Aorta (tissue), 1 donor: Measurements from ENCODE around the gene LRRC1.

DNA sequence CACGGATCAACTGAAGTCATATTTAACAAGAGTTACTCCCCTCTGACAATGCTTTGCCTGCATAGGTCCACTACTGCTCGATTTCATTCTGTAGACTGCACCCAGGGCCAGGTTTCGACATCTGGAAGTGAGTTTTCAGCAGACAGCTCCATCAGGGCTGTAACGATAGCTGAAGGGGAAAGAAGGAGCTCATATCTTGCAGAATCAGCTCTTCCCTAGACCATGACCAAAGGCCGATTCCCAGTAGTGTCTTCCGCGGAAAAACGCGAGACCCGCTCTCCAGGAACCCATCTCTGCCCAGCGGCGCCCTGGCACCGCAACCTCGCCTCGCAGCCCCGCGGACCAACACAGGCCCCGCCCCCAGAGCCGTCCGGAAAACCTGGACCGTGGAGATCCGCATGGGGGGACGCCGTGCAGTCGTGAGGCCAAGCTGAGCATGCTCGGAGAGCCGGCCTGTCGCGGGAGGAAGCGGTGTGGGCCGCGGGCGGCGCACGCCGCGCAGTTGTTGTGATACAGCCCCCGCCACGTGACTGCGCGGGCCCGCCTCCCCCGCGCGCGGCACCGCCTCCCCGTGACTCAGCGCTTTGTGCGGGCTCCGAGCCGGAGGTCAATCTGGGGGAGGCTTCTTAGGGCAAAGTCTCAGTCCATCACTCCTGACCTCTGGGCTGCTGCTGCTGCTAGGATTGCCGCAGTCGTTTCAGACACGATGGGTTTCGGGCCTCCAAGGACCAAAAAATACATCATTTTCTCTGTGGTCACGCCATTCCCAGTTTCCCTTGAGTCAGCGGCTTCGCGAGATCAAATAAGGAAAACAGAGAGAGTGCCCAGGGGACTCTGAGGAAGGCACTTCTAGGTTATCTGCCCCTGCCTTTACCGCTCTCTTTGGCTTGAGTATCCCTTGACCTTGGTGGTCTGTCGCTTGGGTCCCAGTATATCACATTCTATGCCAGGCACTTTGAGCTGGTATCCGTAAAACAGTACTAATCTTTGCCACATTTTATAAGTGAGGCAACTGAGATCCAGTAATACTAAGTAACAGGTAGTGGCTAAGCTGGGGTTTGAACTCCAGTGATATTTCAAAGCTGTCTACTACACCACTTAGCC, 3.1 kb upstream of the GCLC start:
- PRO-cap, result bidirectional peak, plus-strand start at position 650 of the sequence, minus-strand start at position 347 of the sequence

DNA sequence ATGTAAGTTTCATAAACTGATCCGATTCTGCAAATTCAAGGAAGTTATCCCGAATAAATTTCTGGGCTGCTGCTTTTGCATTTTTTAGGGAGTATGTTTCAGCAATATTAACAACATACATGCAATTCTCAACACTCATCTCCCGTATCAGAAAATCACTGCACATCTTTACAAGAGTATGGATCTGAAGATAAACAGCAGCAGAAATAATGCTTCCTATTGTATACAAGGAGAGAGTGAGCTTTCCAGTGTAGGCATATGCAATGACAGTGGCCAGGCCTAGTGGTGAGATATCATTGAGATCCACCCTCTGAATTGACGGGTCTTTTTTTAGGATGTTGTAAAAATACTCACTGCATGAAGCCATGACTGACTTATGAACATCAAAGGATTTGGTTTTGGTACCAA, 10.9 kb downstream of the KLHL31 start:
- PRO-cap, result no peak

DNA sequence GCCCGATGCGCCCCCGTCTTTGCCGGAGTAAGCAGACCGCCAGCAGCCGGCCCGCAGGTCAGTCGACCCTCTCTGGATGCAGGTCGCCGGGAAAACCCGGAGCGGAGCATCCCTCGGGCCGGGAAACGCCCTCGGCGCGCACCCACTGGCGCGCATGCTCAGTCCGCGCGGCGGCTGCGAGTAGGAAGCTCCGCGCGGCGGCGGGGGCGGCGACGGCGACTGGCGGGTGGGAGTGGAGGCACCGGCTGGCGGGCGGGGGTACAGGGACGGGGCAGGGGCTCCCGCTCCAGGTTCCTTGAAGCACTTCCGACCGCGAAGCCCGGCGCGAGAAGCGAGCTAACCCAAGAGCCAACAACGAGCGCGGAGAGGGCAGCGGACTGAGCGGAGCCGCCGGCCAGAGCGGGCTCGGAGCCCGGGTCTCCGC, at the start of gene LRRC1:
LRRC1 (plus strand) TSS at position 209 of the 424 bp plus-strand sequence.
- PRO-cap, result bidirectional peak, plus-strand start at position 161 of the sequence, minus-strand start at position 74 of the sequence

GRCh38 chr6:53961995-53962528, 149.2 kb upstream of the MLIP start:
- PRO-cap, result no peak

- PRO-cap, result no peak
These were observed 128.0 kb upstream of the FAM83B start for GRCh38 chr6:54718413-54719227.

DNA sequence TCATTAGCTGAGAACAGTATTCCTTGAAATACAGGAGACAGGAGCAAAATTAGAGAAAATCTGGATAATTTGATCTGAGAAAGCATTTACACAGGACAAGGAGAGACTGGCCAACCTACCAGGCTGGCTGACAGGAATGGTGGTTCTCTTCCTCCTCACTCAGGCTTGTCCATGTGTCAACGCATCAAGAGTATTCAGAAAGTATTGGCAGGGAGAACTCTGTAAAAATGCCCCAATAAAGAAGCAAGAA, 124.8 kb upstream of the COL21A1 start:
- PRO-cap, result no peak

- PRO-cap, result no peak
These were observed 152.4 kb upstream of the COL21A1 start for GRCh38 chr6:56399795-56400123.

- PRO-cap, result no peak
These were observed 258.5 kb upstream of the COL21A1 start for GRCh38 chr6:56505851-56506228.

GRCh38 chr6:56515343-56515865, 268.0 kb upstream of the COL21A1 start:
- PRO-cap, result no peak

DNA sequence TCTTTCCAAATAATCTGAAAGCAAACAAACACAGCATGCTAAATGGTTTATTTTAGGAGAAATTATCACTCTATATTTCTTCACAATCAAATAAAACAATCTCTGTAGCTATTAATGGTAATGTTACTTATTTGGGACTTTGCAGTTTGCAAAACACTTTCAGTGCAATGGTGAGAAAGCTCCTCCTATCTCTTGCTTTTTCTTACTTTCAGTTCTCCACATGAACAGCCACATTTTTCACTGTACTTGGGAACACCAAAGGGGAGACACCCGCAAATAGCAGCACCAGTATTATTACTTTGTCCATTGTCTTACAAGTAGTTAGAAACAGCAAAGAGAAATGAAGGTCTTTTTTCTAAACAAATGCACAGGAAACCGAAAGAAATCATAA, 302.9 kb upstream of the COL21A1 start:
- PRO-cap, result no peak

DNA sequence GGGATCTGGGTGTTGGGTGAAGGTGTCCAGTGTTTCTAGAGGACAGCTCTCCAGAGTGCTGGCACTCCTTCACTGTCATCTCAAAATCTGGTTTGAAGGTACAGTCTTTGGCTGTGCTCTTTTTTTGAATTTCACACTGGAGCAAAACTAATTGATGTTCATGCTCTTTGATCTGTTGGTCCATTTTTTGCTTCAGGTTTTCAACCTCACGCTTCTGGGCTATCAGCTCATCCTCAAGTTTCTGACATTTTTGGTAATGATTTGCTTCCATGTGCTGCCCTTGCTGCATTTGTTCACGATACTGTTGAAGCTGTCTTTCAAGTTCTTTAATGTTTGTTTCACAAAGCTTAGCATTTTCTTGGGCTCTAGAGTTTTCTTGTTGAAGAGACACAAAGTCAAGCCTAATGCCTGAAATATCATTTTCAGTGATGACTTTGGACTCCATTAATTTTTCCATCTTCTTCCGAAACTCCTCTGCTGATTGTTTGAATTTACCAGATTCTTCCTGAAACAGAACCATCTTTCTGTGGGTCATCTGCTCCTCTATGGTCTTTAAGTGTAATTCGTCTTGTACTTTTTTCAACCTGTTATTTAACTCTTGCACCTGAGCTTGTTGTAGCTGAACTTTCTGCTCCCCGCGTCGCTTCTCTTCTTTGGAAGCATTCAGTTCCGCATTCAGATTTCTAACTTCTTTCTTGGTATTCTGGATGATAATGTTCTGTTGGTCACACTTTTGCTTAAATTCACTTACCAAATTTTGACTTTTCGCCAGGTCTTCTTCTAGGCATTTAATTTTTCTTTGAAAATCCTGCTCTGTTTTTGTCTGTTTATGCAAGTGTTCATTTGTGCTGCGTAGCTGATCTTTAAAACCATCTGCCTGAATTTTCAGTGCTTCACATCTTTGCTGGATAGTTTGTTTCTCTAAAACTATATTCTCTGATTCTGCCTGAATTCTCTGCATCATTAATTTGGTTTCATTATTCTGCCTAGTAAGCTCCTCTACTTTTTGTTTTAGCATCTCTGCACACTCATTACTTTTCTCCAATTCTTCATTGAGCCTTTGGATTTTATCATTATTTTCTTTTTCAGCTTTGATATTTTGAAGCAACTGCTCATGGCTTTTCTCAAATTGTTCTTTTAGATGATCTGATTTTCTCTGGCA, 335.9 kb downstream of the DST start:
- PRO-cap, result no peak

DNA sequence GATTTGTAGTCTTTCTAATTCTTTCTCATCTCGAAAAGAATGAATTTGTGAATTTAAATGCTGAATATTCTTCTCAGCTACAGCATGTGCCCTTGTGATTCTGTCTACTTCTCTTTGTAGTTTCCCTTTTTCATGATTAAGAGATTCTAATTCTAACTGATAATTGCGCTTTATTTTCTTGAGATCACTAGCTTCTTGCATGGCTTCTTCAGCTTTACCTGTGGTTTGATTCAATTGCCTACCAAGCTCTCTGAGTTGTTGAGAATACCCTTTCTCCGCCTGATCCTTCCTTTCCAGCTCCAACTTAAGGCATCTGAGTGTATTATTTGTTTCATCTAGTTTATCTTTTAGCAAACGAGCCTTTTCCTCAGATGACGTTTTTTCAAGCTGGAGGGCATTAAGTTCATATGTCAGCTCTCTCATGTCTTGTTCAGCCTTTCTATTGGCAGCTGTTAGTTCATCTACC, 335.1 kb downstream of the DST start:
- PRO-cap, result no peak

- PRO-cap, result no peak
These were observed 312.2 kb downstream of the DST start for GRCh38 chr6:56642170-56643075.

GRCh38 chr6:56660218-56661035, 294.2 kb downstream of the DST start:
- PRO-cap, result no peak

DNA sequence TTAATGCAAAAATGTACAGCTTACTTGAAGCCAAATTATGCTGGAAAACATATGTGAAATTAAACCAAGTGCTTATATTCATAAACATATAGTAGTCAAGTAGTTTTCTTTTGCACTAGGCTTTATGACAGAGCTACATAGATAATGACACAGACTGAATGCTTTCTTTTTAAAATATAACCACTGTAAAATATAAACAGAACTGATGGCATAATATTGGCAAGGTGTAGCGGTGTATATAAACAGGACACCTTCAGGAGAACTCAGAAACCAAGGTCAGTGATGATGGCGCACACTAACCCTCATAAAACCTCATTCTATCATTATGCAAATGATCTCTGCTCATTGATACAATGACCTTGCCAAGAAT, 263.5 kb downstream of the DST start:
- PRO-cap, result no peak

DNA sequence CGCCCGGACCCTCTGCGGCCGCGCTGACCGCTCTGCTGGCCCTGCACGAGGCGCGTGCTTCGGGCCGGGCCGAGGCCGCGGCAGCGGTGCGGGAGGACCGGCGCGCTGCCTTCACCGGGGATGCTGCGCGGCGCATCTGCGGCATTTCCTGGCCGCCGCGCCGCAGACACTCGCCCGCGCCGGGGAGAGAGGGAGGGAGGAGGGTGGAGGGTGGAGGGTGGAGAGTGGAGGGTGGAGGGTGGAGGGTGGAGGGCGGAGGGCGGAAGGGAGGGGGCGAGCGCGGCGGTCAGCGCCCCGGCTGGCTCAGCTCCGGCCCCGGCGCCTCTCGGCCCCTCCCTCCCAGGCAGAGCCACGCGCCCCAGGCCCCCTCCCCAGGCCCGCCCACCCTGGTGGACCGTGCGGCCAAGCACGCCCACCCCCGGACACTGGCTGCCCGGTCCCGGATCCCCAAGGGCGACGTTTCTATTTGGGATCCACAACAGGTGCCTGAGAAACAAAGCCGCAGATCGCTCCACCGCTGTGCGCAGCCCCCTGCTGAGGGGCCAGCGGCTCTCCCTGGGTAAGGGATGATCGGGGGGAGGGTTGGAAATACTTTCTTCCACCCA, 111.0 kb downstream of the DST start:
- PRO-cap, result bidirectional peak, plus-strand start at position 262 of the sequence, minus-strand start at position 172 of the sequence

DNA sequence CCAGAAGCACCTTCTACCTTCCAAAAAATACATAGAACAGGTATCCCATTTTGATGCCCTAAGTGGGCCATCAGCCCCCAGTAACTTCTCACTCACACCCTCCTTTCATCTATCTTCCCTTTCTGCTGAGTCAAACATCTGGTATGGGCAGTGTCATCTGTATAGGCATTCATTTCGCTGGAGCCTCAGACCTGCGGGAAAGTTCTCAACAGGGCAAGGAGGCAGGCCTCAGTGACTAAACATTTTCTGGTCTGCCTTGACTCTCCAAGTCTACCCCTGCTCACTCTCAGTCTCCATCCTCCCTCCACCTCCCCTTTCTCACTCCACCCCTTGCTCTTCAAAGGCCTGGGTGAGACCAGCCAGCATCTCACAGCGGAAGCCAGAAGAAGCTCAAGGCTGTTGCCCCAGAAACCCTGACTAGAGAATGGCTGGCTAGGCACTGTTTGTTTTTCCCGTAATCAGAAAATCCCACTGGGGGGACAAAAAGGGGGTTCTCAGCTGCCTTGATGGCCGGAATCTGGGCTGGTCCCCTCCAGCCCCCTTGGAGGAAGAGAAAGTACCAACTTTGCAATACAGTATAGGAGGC, 104.7 kb downstream of the DST start:
- PRO-cap, result no peak

DNA sequence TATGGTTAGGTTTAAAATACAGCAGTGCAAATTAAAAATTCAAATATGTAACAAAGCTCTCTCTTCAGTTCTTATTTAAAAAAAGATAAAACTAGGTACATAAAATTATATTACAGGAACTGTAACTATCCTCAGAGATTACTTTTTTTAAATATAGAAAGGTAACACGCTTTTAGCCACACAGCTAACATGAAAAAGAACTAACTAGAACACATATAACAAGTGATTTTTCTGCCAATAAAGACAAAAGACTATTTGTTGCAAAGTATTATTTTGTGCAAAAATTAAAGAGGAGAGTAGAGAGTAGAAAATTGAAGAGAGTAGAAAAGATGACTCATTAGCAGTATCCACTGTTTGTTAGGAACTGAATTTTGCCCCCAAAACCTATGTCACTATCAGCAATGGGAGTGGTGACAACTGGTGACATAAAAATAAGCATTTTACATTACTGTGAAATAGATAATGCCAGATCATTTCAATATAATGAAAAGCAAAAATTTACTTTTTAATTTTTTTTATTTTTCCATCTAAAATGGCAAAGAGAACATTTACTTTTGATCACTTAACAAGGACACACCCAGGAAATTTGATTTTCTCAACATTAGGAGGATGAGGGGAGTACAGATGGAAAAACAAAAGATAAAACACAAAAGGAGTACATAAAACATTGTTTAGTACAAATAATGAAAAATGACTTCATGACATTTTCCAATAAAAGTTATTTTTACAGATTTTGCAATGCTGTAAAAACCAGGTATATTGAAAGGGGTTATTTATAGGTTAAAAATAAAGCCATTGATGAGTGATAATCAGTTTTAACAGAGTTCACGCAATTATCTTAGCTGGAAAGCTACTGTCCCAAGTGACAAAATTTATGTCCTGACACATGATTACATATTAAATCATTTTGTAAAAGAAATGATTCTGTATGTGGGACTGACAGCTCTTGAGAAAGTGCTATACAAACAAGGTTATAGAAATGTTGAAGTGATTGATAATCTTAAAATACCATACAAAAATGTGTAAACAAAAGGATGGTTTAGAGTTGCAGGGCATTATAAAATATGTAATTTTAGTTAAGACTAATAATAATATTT, 16.5 kb downstream of the BAG2 start:
- PRO-cap, result no peak

GRCh38 chr6:57263230-57263924, 41.3 kb upstream of the RAB23 start:
- PRO-cap, result no peak

- PRO-cap, result no peak
These were observed 416.7 kb downstream of the KHDRBS2 start for GRCh38 chr6:61869326-61869821.